Thoracic aorta endothelial cell (primary cell): ENCODE results near the gene ZFYVE28.

- CAGE, long polyA plus RNA: no peak
These were observed 656 bp downstream of the MAEA start for GRCh38 chr4:1290011-1291082.

GRCh38 chr4:1299393-1299993 is 9.8 kb downstream of the MAEA start:
- CAGE, long polyA plus RNA: no peak

GRCh38 chr4:1300814-1301619 is 11.3 kb downstream of the MAEA start:
- CAGE, long polyA plus RNA: no peak

- CAGE, long polyA plus RNA: no peak
These were observed 135.8 kb downstream of the FAM53A start for GRCh38 chr4:1548163-1548921.

GRCh38 chr4:1711012-1711883 is 871 bp downstream of the SLBP start:
- CAGE, long polyA plus RNA: no peak

DNA sequence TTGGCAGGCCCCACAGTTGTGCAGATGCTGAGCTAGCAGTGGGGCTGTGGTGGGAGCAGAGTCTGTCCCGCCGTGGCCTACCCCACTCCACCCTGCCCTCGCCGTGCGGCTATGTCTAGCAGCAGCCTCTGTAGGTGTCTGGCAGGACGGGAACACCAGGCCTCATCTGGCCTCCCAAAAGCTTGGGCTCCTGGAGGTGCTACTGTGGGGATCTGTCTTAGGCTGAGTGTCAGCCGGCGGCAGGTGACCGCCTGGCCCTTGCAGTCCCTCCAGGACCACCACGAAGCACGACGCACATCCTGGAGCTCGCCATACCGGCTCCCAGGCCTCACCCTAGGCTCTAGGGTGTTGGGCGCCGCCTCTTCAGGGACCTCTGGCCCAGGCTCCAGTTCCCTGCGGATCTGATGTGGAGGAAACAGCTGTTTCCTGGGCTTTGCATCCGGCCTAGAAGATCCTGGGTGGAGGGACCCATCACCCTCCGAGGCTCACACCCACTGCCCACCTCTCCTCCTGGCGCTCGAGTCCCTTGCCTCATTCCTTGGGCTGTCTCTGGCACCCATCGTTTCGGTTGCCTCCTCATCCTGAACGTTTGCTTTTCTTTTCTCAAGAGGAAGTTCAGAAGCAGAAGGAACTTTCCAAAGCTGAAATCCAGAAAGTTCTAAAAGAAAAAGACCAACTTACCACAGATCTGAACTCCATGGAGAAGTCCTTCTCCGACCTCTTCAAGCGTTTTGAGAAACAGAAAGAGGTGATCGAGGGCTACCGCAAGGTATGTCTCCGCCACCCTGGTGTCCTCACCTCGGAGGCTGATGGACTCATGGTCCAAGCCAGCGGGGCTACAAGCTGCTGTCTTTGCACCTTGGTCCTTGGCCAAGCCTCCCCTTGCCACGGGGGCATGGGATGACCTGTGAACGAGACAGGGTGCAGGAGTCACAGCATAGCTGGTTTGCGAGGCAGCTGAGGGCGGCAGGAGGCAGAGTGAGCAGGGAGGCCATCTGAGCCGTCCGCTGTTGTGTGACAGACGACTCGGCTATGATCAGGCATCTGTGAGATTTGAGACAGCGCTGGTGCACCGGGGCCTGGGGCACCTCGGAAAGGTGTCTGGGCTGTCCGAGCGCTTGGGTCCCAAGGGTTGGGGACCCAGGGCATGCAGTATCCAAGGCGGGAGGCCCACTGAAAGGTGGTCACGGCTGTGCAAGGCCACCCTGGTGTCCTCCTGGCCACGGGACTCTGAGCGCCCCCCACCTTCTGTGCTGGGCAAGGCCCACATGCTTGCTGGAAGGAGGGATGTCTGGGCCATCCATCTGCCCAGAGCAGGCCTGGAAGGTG is 19.4 kb downstream of the TACC3 start:
- CAGE, long polyA plus RNA: no peak

DNA sequence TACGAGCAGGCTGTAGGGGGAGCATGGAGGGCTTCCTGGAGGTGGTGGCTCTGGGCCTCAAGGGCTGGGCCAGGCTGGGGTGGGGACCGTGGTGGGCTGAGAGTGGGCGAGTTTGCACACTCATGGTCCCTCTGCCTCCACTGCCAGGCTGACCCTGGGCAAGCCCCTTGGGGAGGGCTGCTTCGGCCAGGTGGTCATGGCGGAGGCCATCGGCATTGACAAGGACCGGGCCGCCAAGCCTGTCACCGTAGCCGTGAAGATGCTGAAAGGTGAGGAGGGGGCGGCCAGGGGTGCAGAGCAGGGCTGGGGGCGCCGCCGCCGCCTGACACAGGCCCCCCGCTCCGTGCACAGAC is 12.1 kb downstream of the FGFR3 start:
- CAGE, long polyA plus RNA: no peak

DNA sequence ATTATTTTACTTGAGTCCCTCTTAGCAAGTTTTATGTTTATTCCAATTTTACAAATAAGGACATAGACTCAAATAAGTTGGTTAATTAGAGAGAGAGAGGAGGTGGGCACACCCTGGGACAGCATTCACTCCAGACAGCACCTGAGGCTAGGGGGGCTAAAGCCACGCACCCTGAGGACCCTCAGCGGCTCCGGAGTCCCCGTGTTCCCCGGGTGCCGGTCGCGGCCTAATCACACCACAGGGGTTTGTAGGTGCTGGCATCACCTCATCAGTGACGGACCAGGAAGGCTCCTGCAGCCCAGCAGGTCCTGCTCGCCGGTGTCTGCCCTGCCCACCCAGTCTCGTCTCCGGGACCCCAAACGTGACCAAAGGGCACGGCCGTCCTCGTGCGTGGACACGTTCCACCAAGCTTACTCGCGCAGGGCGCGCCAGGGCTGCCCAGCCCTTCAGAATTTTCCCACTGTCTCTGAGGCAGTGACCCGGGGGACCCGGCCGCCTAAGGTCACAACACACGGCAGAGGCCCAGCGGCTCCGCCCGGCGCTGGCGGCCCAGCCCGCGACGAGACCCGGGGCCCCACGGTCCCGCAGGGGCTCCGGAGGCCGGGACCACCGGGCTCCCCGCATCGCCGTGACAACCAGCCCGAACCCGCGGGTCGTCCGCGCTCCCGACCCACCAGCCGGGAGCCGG is 658 bp downstream of the LETM1 start:
- CAGE, long polyA plus RNA: no peak

GRCh38 chr4:1864202-1864849 is 6.9 kb upstream of the NSD2 start:
- CAGE, long polyA plus RNA: no peak

DNA sequence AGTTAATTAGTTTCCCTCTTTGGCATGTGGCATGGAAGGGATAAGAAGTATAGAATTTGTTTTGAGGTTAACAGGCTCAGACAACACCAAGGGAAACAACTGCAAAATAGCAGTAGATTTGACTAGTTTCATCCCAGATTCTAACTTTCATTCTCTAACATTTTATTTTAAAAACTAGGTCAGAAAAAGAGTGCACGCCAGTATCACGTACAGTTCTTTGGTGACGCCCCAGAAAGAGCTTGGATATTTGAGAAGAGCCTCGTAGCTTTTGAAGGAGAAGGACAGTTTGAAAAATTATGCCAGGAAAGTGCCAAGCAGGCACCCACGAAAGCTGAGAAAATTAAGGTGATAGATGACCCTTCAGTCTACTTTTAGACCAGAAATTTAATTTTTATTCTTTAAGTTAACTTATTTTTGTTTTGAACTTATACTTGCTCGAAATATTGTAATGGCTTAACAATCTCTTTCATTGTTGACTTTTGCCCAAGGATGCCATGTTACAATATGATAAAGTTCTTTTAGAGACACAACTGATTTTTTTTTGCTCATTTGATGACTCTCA is 45.6 kb downstream of the NSD2 start:
- CAGE, long polyA plus RNA: no peak

GRCh38 chr4:1964534-1965474 is 44.0 kb downstream of the NELFA start:
- CAGE, long polyA plus RNA: no peak

DNA sequence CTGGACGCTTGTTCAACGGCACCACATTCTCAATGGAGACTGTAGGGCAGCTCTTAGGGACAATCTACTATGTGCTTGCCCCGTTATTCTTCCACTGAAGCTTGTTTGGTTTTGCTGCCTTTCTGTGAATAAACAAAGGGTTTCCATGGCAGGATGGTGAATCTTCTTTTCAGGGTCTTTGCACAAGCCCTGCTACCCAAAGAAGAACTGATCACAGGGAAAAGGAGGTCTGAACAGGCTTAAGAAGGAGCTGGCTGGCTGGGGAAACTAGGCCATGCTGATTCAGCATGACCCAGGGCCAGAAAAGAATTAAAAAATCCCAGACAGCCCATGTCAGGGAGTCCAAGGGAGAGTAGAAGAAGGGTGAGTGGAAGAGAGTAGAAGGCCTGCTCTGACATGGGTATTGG is 35.7 kb downstream of the NAT8L start:
- CAGE, long polyA plus RNA: no peak

DNA sequence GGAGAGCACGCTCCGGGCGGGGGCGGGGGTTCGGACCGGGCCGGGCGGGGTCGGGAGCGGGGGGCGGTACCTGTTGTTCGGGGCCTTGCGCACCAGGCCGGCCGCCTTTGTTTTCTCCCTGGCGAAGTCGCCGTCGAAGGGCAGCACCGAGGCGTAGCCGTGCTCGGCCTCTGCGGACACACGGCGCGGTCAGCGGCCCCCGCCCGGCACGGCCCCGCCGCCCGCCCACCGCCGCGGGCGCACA is 332 bp downstream of the MXD4 start:
- CAGE, long polyA plus RNA: no peak

DNA sequence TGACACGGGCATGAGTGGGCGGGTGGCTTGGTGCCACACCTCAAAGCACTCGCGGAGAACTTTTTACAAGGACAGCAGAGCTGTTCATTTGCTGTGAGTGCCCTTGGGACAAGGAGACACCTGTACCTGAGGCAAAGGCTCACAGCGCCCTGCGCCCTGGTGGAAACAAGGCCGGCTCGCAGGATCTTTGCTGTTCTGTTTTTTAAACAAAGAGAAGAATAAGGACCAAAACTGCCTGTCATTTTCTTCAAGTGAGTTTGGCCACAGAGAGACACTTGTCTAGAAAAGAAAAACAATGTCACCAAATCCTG is 71.7 kb upstream of the MXD4 start:
- CAGE, long polyA plus RNA: no peak

- CAGE, long polyA plus RNA: no peak
These were observed 53.9 kb downstream of the ZFYVE28 start for GRCh38 chr4:2364250-2365202.

DNA sequence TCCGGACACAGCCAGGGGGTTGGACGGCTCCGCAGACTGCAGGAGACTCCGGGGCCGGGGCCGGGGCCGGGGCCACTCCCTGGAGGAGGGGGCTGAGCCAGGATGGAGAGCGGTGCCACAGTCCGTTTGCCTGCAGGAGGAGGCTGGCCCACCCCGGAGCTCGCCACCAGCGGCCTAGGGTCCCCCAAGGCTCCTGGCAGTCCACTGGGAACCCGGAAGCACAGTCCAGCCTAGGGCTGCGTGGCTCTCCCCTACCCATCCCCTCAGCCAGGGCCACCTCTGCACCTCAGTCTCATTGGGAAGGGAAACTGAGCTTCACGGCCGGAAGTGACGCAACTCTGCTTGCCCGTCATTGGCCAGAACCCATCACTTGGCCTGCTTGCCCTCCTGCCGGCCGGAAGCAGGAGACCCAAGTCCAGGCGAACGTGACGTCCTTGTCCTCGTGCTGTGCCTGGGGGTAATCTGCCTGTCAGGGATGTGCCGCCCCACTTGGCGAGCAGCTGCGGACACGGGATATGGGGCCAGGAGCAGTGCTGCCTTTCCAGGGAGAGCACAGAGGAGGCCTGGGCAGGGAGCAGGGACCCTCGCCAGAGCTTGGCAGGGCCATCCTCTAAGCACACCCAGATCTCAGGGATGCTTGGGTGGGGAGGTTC is 31.3 kb downstream of the ZFYVE28 start:
- CAGE, long polyA plus RNA: no peak

DNA sequence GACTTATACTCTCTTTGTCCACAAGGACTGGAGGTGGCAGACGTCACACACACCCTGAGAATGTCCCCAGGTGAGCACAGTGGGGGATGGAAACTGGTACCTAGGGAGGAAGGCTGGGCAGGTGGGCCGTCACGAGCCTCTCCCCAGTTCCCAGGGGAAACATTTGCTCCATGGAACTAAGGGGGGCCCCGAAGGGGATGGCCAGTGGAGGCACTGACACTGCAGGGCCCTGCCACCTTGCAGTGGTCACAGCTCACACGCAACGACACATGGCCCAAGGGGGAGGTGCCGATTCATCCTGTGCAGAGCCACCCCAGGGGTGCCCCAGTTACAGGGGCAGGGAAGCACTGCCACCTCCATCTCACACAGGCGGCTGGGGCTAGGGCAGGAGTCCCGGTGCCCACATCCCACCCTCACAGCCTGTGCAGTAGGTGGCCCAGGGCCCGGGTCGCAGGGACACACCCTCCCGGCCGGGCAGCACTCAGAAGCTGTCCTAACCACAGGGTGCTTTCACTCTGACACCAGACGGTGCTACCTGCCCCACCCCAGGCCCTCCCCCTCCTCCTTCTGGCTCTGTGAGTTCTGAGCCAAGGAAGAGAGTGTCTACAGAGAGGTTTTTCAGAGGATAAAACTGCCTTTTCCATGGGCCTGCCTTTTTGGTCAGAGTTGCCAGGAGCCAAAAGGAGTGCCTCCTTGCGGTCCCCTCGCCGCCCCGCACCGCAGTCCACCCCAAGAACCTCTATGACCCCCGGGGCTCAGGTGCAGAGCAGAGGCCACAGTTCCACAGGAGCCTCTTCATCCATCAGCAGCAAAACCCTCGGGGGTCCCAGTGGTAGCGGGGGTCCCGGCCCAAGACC is 17.2 kb downstream of the ZFYVE28 start:
- CAGE, long polyA plus RNA: no peak

GRCh38 chr4:2413817-2414535 is 4.5 kb downstream of the ZFYVE28 start:
- CAGE, long polyA plus RNA: no peak

DNA sequence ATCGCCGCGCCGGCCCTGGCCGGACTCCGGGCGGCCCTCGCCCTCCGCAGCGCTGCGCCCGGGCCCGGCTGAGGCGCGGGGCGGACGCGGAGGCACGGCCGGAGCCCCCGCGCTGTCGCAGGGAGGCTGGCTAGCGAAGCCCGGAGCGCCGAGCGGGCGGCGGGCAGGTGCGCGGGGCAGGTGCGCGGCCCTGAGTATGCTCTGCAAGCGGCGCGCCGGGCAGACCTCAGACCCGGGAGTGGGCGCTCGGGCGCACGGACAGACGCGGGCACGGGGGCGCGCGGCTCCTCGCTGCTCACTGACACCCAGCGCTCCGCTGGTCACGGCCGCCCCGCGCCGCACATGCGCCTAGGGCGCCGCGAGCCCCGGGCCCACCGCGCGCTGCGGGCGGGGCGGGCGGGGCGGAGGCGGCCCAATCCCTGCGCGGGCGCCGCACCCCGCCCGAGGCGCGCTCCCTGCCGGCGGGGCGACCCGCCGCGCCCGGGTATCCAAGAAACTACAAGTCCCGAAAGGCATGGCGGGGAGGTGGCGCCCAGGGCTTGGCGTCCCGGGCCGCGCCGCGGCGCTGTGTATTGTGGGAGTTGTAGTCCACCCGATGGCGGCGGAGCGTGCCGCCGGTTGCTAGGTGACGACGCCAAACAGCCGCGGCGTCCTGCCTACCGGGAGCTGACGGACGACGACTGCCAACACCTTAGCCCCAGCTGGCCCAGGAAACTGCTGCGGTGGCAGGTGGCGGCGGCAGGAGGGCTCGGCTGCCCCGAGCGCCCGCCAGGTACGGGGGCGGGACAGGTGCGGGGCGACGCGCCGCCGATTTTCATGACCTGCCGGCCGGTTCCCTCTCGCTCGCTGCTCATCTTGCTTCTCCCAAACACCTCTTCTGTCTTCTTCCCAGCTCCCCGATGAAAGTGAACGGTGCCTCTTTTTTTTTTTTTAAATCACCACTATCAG is at the start of gene ZFYVE28:
Gene ZFYVE28, minus strand, starts transcription at position 324 of the 948 bp plus-strand sequence.
- CAGE, long polyA plus RNA: no peak

- CAGE, long polyA plus RNA: no peak
These were observed 21.2 kb downstream of the RNF4 start for GRCh38 chr4:2489790-2490827.